ENCODE measurements around a stretch of chr13.

DNA sequence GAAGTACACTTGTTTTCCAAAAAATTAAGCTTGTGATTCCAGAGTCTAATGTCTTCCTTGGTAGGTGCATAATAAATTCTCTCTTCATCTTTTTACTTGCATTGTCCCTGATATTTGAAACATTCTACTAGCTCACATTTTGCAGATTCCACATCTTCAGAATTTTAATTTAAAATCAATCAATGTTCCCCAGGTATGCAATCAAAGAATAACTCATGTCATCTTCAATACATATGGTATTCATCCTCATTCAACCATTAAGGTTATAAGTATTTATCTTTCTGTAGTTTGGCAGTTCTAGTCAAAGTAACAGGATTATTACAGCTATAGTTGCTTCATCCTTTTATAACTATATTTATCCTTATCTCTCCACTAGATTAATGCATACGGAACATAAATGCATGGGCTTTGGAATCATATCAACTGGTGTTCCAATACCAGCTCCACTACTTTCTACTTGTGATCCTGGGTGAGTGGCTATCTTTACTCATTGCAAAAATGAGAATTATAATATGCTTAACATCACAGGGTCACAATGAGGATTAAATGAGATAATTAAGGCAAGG lies 105.9 kb upstream of the FBXL3 start:
- PRO-cap, result no peak
- RAMPAGE, long total RNA, 3 experiments, result no peak in any of the 3 experiments

GRCh38 chr13:77144755-77145883 lies 118.2 kb upstream of the FBXL3 start:
- PRO-cap, result no peak
- RAMPAGE, long total RNA, 3 experiments, result no peak in any of the 3 experiments

DNA sequence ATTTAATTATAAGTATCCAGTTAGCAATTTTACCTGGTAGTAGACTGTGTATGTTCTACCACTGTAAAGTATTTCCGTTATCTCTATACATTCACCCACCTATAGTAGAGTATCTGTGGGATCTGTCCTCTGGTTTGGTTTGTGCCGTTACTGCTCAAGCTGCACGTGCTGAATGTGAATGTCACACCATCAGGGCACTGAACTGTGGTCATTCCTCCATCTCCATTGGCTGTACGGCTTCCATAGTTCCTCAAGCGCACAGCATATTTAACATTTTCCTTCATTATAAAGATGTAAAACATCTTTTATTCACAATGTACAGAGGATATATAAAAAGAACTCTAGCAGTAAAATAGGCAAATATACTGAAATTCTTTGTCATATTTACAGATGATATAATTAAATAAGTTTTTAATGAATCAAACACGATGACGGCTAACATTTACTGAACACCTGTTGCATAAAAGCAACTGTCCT lies 147.3 kb upstream of the FBXL3 start:
- PRO-cap, result no peak
- RAMPAGE, long total RNA, 3 experiments, result start-site peak on the minus strand in 1 of 3 experiments, centred at position 211 of the sequence, 5 reads per replicate

DNA sequence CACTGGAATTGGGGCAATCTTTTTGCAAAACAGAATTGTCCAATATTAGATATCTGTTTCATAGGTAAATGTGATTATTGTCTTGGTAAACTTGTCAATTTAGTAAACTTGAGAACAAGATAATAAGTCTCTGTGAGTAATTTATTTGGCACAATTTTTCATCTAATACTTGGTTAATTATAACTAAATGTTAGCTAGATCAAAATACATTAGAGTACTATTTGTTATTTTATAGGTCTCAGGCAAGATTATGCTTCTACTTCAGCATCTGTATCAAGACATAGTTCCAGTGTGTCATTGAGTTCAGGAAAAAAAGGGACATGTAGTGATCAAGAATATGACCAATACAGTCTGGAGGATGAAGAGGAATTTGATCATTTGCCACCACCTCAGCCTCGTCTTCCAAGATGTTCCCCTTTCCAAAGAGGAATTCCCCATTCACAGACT lies 48.8 kb downstream of the SLAIN1 start:
- PRO-cap, result no peak
- RAMPAGE, long total RNA, 3 experiments, result no peak in any of the 3 experiments

GRCh38 chr13:77990967-77991571 lies 72.4 kb upstream of the EDNRB start:
- PRO-cap, result no peak
- RAMPAGE, long total RNA, 3 experiments, result no peak in any of the 3 experiments

DNA sequence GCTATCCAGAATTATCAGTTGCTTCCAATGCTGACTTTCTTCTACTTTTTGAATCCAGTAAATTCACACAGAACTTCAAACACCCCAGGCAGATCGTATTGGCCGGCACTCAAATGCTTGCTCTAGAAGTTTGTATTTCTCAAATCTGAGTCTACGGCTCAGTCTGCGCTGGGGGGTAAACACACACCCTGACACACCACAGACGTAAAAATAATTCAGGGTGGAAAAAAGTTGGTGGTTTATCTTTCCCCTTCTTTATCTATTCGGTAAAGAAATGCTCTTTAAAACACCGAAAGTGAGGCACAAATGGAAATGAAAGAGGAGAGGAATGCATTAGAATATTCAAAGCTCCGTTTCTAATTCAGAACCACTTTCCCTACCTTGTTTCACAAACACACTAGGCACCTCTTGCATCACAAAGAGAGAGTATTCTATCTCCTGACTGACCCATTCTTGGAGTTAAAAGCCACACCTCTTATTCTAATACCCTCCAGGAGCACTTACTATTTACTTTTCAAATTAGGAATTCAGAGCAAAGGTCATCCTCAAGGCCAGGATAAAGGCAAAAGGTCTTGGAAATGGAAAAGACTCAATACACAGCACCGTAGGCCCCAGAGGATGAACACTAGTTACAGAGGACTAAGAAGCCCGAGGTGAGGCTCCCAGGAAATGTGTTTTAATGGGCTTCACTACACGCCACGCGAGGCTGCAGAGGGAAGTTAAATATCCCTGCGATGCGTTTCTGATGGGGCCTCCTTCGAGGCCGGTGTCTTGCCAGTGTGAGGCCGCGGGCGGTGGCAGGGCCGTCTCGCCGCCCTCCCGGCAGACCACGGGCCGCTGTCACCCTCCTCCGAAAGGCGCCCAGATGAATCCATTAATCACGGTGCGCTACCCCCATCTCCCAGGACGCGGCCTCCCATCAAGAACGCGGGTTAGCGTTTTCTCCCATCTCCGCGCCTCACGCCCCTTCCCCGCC lies 673 bp downstream of the OBI1 start:
- PRO-cap, result no peak
- RAMPAGE, long total RNA, 3 experiments, result no peak in any of the 3 experiments

DNA sequence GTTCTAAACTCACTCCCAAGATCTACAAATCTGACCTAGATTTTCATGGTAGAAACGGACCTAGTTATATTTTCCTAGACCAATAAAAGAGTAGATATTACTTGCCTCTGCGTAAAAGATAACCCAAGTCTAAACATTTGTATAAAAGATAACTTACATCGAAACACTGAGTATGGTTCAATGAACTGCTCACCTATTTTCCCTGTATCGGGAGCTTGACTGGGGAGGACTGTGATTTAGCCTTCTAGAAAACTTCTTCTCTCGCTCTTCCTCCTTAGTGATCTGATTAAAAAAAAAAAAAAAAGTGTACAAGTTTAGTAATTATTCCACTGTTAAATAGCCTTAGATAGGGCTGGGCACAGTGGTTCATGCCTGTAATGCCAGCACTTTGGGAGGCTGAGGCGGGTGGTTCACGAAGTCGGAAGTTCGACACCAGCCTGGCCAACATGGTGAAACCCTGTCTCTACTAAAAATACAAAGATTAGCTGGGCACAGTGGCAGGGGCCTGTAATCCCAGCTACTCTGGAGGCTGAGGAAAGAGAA lies 34.3 kb downstream of the RBM26 start:
- PRO-cap, result no peak
- RAMPAGE, long total RNA, 3 experiments, result no peak in any of the 3 experiments

GRCh38 chr13:79378668-79378948 lies 27.4 kb downstream of the RBM26 start:
- PRO-cap, result no peak
- RAMPAGE, long total RNA, 3 experiments, result no peak in any of the 3 experiments

GRCh38 chr13:79387562-79388186 lies 18.4 kb downstream of the RBM26 start:
- PRO-cap, result no peak
- RAMPAGE, long total RNA, 3 experiments, result no peak in any of the 3 experiments

DNA sequence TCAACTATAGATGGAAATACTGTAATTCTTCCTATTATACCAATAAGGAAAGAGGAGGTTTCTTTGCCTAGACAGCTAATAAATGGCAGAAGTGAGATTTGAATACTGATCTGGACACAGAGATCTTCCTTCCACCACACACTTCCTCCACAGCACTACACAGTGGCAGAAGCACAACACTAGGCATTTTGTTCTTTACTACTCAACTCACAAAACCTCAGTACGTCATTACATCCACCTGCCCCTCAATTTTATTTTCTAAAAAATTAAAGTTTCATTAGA lies 4.4 kb downstream of the RBM26 start:
- PRO-cap, result no peak
- RAMPAGE, long total RNA, 3 experiments, result no peak in any of the 3 experiments

DNA sequence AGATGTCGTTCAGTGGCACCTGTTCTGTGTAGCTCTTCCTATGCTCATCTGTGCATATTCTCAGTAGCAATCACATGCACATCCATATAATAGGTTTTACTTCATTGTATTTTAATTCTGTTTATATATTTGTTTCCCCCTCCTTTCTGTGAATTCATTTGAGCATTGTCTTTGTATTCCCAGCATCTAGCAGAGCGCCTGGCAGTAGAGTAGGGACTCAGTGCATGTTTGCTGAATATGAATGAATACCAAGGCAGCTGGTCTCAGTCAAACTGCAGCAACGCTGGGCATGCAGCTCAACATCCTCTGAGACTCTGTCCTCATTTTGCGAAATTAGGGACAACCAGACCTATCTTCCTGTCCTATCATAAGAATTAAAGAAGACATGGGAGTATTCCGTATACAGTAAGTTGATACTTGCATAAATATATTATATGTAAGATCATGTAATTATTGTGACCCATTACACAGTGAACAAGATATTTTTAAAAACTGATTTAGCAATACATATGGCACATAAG lies 330.0 kb downstream of the SPRY2 start:
- PRO-cap, result no peak
- RAMPAGE, long total RNA, 3 experiments, result no peak in any of the 3 experiments

- PRO-cap, result no peak
- RAMPAGE, long total RNA, 3 experiments, result no peak in any of the 3 experiments
Observed at GRCh38 chr13:80036839-80037121, 304.1 kb downstream of the SPRY2 start.

GRCh38 chr13:80074175-80074859 lies 266.6 kb downstream of the SPRY2 start:
- PRO-cap, result no peak
- RAMPAGE, long total RNA, 3 experiments, result no peak in any of the 3 experiments

DNA sequence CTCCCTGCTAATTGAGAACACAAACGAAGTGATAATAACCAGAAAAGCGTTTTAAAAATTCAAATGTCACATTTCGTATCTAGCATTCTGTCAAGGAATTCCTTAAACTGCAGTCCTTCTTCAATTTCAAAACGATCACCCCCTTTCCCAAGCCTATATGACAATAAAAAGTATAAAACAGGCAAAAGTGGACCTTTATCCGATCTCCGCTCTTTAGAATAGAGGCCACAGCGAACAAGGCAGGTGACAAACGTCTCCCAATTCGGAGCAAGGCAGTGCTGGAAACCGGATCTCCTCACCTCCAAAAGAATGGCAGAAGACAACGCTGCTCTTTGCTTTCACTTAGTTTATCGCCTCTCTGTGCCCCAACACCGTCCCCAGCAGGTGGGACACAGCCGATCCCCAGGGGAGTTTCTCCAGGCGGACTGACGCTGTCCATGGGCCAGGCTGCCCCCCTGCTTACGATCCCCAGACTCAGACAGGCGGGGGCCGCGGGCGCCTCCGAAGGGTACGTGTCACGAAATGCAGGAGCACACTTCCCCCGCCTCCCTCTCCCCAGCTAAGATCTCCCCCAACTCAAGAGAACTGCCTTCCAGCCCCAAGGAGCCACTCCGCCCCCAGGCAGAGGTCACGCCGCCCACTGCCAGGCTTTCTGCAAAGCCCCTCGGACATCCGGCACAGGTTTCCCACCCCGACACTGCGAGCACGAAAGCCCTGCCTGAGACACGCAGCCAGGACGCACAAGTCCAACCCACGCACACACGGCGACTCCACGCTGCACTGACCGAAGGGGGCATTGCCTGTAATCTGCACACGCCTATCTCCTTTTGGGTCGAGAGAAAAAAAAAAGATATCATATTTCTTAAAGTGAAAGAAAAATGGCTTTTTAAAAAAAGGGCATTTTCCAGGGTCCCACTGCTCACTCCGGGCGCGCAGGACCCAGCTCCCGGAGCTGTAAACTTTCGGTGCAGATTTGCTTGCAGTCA lies 2.1 kb downstream of the SPRY2 start:
- PRO-cap, result bidirectional peak, plus-strand start at position 246 of the sequence, minus-strand start at position 220 of the sequence; bidirectional peak, plus-strand start at position 506 of the sequence, minus-strand start at position 352 of the sequence; bidirectional peak, plus-strand start at position 900 of the sequence, minus-strand start at position 763 of the sequence
- RAMPAGE, long total RNA, 3 experiments, result start-site peak on the minus strand in 2 of 3 experiments, centred at position 339 of the sequence, 11 to 19 reads per replicate

DNA sequence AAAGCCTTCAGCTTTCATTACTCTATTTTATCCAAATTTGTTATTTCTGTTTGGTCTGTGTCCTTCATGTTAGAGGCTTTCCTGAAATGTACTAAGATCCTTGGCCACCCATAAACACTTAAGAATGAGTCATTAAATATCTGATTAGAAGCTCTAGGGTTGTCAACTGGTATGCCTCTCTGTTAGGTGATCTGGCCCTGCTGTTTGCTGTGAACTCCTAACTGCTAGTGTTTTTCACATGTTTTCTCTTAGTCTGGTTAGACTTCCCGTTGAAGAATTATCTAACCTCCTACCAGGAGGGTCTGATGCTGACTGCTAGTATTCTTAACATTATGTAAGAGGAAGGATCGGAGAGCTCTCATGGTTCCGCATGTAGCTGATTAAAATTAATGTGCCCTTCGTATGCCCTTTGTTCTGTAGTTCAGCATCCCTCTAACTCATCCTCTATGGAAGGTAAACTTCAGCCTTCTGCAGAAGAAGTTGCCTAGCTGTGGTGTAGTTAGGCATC lies 207.0 kb upstream of the SPRY2 start:
- PRO-cap, result no peak
- RAMPAGE, long total RNA, 3 experiments, result no peak in any of the 3 experiments

DNA sequence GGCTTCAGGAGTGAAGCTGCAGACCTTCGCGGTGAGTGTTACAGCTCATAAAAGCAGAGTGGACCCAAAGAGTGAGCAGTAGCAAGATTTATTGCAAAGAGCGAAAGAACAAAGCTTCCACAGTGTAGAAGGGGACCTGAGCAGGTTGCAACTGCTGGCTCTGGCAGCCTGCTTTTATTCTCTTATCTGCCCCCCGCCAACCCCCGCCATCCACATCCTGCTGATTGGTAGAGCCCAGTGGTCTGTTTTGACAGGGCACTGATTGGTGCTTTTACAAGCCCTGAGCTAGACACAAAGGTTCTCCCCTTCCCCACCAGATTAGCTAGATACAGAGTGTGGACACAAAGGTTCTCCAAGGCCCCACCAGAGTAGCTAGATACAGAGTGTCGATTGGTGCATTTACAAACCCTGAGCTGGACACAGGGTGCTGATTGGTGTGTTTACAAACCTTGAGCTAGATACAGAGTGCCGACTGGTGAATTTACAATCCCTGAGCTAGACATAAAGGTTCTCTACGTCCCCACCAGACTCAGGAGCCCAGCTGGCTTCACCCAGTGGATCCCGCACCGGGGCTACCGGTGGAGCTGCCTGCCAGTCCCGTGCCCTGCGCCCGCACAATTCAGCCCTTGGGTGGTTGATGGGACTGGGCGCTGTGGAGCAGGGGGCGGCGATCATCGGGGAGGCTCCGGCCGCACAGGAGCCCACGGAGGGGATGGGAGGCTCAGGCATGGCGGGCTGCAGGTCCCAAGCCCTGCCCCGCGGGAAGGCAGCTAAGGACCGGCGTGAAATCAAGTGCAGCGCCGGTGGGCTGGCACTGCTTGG lies 999.4 kb upstream of the SPRY2 start:
- PRO-cap, result no peak
- RAMPAGE, long total RNA, 3 experiments, result no peak in any of the 3 experiments

GRCh38 chr13:83554712-83555259 lies 327.5 kb downstream of the SLITRK1 start:
- PRO-cap, result no peak
- RAMPAGE, long total RNA, 3 experiments, result no peak in any of the 3 experiments

GRCh38 chr13:83995922-83996332 lies 113.7 kb upstream of the SLITRK1 start:
- PRO-cap, result no peak
- RAMPAGE, long total RNA, 3 experiments, result no peak in any of the 3 experiments

GRCh38 chr13:84086232-84087026 lies 204.2 kb upstream of the SLITRK1 start:
- PRO-cap, result no peak
- RAMPAGE, long total RNA, 3 experiments, result no peak in any of the 3 experiments

DNA sequence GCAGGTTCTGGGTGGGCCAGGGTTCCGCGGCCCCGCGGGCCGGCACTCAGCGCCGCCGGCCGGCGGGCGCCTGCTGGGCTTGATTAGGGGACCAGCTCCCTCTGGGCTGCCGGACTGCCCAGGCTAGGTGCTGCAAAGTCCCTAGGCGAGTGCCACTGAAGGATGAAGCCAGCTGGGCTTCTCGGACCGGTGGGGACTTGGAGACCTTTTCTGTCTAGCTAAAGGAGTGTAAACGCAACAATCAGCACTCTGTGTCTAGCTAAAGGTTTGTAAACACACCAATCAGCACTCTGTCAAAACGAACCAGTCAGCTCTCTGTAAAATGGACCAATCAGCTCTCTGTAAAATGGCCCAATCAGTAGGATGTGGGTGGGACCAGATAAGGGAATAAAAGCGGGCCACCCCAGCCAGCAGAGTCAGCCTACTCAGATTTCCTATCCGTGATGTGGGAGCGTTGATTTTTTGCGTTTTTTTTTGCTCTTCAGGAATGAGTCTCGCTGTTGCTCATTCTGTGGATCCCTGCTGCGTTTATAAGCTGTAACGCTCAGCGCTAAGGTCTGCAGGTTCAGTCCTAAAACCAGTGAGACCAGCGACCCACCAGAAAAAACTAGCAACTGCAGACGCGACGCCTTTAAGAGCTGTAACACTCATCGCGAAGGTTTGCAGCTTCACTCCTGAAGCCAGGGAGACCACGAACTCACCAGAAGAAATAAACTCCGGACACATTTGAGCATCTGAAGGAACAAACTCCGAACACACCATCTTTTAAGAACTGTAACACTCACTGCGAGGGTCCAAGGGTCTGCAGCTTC lies 435.8 kb downstream of the SLITRK6 start:
- PRO-cap, result no peak
- RAMPAGE, long total RNA, 3 experiments, result no peak in any of the 3 experiments